Measurements from ENCODE around the genes POLR1D and URAD.

DNA sequence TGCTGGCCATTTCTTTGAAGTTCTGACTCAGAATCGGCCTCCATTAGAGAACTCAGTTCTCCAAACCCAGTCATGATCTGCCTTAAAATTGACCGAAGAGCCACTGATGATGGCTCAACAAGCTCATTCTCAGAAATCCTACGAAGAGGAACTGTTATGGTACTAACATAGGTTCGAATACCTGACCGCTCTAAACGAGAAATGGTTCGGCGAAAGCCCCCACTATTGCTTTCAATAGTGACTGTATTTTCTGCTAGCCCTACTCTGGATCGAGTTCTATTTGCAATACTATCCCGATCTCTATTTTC is 7.8 kb downstream of the RNF6 start:
- RRBS: no CpG with 5 or more reads among the region's 10 CpGs

GRCh38 chr13:26316720-26317237 is 62.9 kb downstream of the CDK8 start:
- RRBS: no CpG with 5 or more reads among the region's 3 CpGs

DNA sequence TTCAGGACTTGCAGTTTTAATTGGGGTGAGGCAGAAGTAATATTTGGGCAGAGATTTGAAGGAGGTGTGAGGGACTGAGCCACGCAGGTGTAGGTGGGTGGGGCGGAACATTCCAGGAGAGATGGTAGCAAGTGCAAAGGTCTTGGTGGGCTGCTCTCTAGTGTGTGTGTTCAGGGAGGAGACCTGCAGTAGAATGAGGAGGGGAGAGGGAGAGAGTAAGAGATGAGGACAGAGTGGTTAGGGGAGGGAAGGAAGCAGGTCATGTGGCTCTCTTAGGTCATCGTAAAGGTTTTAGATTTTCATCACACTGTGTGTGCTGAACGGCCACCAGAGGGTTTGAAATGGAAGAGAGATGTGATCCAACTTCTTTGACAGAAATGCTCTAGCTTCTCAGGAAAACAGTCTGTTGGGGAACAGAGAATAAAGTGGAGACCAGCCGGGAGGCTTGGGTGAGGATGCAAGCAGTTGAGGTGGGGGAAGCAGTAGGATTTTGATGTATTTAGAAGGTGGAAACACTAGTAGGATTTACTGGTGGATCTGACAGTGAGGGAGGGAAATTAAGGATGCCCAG is 33.5 kb downstream of the WASF3 start:
- RRBS: no CpG with 5 or more reads among the region's 5 CpGs

DNA sequence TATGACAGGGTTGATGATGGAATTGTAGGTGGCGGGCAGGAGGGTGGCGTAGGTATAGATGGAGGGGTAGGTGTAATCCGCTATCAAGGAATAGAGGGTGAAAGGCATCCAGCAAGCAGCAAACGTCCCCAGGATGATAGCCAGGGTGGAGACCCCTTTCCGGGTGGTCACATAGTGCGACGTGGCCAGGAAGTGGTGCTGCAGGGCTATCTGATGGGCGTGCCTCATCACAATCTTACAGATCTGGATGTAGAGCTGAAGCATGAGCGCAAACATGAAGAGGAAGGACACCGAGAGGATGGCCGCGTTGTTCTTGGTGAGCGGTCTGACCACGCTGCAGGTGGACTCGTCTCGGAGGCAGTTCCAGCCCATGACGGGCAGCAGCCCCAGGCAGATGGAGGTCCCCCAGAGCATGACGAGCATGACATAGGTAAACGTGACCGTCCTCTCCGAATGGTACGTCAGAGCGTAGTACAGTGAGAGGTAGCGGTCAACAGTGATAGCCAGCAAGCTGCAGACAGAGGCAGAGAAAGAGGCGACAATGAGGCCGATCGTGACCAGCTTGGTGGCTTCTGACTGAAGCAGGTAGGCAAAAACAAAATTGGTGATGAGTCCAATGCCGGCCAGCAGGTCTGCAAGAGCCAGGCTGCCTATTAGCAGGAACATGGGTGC is 1.5 kb downstream of the GPR12 start:
- RRBS: no CpG with 5 or more reads among the region's 28 CpGs

DNA sequence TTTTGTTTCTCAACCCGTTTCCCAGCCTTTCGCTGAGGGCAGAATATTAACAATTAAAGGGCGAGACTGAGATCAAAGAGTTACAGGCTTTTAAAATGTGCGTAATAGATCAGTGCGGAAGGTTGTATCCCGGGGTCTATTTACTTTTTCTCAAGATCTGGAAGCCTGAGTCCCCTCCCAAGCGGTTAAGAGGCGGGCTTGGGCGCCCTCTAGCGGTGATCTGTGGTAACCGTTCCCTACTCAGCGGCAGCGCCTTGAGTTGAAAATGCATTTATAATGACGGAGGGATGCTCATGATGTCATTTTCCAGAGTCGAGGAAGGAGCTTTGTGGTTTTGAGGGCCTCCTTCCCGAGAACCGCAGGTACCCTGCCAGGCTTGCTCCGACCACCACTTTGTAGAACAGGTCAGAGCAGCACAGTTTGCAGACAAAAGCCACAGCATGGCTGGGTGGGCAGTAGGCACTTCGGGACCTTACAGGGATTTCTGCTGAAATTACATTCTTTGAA is 169.7 kb upstream of the GPR12 start:
- RRBS: no CpG with 5 or more reads among the region's 19 CpGs

GRCh38 chr13:26957233-26957677 is 196.7 kb upstream of the GPR12 start:
- RRBS: no CpG with 5 or more reads among the region's 2 CpGs

DNA sequence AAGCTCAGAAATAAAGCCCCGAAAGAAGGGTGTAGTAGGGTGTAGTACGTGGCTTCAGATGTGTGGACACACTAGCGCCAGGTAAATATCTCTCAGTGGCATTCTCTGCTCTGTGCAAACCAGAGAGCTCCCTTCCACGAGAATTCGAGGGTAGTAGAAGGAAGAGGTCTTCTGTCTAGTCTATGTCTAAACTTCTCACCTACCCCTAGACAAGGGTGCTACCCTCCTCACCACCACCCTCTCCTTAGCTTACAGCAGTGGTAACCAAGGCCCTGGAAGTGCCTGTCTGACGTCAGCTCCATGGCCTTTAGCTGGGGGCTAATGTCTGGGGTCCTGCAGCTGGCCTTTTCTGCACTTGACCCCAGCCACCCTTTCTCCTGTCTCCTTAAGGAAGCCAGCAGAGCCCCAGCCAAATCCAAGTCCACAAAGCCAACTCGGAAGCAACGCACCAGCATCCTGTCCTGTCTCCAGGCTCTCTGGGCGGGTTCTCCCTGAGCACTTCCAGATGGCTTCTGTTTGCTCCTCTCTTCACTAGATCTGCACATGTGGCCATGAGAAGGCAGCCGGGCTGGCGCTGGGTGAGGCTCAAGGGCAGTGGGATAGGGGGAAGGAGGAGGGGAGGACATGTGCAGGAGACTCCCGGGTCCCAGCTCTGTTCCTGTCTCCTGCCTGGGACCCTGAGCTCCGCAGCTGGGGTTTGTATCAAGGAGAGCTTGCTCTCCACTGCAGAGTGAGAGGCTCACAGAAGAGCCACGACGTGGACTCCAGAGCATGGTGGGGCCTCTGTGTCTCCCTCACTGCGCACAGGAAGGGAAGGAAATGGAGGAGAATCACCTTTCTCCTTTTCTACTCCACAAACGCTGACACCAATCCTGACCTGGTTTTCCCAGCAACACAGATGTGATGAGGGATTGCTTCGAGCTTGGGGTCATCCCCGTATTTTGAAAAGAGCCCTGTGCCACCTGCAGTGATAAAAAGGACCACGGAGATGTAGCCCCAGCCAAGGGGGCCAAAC is 204.3 kb downstream of the USP12 start:
- RRBS: 21% methylated on average over 3 of the region's 20 CpGs

GRCh38 chr13:27131195-27131487 is 40.5 kb downstream of the USP12 start:
- RRBS: no CpG with 5 or more reads among the region's 3 CpGs

GRCh38 chr13:27195260-27195614 is 23.6 kb upstream of the USP12 start:
- RRBS: no CpG with 5 or more reads among the region's 5 CpGs

- RRBS: no CpG with 5 or more reads among the region's 4 CpGs
Measured at GRCh38 chr13:27251049-27251153, 457 bp upstream of the RPL21 start.

GRCh38 chr13:27264022-27264516 is 6.6 kb upstream of the RASL11A start:
- RRBS: no CpG with 5 or more reads among the region's 5 CpGs

GRCh38 chr13:27456397-27456623 is 5.9 kb upstream of the MTIF3 start:
- RRBS: no CpG with 5 or more reads among the region's 6 CpGs

- RRBS: 0% methylated on average over 2 of the region's 61 CpGs
Measured at GRCh38 chr13:27621278-27621992, at the start of gene POLR1D. Gene POLR1D, plus strand, starts transcription at chr13:27621892.

- RRBS: 0% methylated on average over 3 of the region's 23 CpGs
Measured at GRCh38 chr13:27621993-27622615, 412 bp downstream of the POLR1D start.

DNA sequence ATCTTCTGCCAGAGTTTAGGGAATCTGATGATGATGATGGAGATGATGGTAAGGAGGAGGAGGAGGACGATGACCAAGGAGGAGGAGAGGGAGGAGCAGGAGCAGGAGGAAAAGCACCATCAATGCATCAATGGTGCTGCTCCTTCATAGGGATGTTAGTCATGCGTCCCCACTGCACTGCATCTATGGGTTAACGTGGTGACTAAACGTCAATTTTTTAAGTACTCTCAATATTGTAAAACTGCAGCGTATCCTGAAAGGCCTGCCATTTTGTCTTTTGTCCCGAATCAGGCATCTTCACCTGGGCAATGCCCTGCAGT is 64.8 kb upstream of the GSX1 start:
- RRBS: no CpG with 5 or more reads among the region's 6 CpGs

- RRBS: no CpG with 5 or more reads among the region's 3 CpGs
Measured at GRCh38 chr13:27868784-27869137, 51.0 kb upstream of the PDX1 start.

- RRBS: 4% methylated on average over 12 of the region's 58 CpGs
Measured at GRCh38 chr13:27965338-27966771, 3.3 kb downstream of the CDX2 start.

DNA sequence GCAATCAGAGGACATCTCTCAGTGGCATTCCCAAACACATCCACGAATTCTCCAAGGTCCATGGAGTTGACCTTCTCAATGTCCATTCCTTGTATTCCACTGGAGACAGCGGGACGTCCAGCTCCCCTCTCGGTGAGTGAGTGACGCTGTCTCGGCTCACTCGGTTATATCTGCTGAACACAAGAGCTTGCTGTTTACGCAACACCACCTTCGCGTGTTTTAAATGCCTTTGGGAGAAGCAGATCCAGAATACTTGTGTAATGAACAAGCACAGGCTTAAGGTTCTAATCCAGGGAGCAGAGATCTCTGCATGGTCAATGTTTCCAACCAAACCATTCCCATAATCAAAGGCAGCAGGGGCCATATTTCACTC is at the start of gene URAD:
Gene URAD, minus strand, starts transcription at position 142 of the 373 bp plus-strand sequence.
- RRBS: no CpG with 5 or more reads among the region's 10 CpGs

DNA sequence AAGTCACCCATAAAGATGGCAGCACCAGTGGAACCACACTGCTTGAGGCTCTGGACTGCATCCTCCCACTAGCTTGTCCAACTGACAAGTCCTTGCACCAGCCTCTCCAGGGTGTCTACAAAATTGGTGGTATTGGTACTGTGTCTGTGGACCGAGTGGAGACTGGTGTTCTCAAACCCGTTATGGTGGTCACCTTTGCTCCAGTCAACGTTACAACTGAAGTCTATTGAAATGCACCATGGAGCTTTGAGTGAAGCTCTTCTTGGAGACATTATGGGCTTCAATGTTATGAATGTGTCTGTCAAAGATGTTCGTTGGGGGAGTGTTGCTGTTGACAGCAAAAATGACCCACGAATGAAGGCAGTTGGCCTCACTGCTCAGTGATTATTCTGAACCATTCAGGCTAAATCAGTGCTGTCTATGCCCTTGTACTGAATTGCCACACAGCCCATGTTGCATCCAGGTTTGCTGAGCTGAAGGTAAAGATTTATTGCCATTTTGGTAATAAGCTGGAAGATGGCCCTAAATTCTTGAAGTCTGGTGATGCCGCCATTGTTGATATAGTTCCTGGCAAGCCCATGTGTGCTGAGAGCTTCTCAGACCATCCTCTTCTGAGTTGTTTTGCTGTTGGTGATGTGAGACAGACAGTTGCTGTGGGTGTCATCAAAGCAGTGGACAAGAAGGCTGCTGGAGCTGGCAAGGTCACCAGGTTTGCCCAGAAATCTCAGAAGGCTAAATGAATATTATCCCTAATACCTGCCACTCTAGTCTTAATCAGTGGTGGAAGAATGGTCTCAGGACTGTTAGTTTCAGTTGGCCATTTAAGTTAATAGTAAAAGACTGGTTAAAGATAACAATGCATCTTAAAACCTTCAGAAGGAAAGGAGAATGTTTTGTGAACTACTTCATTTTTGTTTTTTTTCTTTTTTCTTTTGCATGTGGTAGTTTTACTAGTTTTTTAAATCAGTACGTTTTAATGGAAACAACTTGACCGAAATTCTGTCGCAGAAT is 77.1 kb downstream of the PAN3 start:
- RRBS: no CpG with 5 or more reads among the region's 9 CpGs

Measured in epidermal melanocyte (primary cell).